HTR-8/SVneo (cell line): ENCODE results near the genes TTF2, MAN1A2 and HAO2.

- RRBS: no CpG with 5 or more reads among the region's 5 CpGs
Measured at GRCh38 chr1:116557999-116558565, 12.7 kb downstream of the CD58 start.

GRCh38 chr1:116571352-116571779 is 540 bp upstream of the CD58 start:
- RRBS: 50% methylated on average over 1 of the region's 18 CpGs

DNA sequence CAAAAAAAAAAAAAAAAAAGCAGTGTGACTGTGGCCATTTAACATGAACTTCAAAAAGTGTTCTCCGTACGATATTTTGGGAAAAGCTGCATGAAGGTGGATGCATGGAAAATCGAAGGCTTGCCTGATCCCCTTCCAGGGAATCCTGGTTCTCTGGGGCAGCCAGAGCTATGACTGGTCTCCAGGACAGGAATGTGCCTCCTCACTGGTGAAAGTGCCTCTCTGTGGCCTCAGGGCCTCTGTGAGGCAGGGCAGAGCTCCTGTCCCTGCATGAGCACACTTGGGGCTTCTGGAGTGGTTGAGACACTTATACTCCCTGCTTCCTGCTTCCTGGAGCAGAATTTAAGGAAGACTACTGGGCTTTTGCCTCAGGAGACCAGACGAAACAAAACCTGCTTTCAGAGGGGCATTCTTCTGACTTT is 29.1 kb upstream of the IGSF3 start:
- RRBS: no CpG with 5 or more reads among the region's 4 CpGs

GRCh38 chr1:116804825-116805109 is 50.5 kb downstream of the CD2 start:
- RRBS: no CpG with 5 or more reads among the region's 2 CpGs

- RRBS: 2% methylated on average over 23 of the region's 67 CpGs
Measured at GRCh38 chr1:116910318-116910965, 726 bp downstream of the PTGFRN start.

DNA sequence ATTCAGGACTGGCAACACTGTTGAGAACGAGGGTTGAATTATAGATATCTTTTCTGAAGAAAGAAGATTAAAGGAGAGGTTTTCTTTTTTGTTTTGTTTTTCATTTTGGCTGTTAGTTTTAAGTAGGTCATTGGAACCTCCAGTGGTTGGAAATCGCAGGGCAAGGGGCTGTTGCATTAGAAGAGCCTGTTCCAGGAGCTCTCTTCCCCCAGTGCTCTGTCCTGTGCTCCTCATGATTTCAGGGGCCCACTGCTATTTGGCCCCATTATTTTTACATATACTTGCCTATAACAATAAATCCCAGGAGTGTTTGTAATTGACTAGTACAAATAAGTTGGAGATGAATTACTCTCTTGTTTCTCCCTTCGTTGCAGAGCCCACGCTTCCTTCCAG is 26.6 kb upstream of the TTF2 start:
- RRBS: no CpG with 5 or more reads among the region's 4 CpGs

GRCh38 chr1:117060223-117060963 is at the start of gene TTF2:
Gene TTF2 (plus strand): TSS chr1:117060326.
- RRBS: 2% methylated on average over 11 of the region's 36 CpGs

DNA sequence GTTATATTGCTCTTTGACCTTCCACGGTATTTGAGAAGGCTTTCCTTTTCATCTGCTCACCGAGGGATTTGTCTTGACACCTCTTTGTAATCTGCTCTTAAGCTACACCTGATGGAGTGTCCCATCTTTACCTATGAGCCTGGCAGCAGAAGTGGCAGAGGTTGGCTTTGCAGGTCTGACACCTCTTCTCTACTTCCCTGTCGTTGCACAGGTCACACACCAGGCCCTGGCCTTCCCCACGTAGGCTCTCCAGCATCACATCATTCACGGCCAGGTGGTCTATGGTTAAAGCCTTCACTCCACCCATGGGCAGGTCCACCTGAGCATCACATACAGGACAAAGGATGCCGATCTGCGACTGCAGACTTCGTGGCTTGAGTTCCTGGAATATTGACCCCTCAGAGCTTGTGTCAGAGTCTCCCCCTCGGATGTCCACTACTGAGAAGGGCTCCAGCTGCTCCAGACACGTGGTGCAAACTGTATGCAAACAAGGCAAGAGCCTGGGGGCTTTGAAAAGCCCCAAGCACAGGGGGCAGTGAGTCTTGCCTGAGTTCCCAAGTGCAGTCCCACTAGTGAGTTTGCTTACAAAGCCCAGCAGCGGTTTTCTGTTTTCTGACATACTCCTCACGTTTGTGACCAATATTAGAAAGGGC is 840 bp downstream of the TRIM45 start:
- RRBS: no CpG with 5 or more reads among the region's 12 CpGs

DNA sequence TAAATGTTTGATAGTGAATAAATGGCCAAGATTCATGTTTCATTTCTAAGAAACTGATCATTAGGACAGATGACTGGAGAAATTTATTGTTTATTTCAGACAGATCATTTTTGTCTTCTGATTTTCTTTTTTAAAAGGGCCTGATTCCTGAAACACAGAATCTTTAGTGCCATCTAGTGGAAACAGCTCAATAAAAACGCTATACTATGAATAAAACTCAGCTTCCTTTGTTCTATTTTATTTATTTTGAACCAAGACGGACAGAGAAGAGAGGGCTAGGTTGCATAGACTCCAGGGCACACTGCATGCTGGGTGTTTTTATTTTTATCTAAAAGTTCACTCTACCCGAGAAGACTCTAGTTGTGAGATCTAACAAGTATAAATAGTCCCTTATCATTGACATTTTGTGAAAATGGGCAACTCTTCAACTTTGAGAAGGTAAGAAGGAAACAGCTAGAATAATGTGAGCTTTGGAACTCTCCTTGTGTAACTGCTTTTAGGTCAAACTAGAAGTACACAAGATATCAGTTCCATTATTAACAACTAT is 7.1 kb upstream of the TRIM45 start:
- RRBS: no CpG with 5 or more reads among the region's 3 CpGs

DNA sequence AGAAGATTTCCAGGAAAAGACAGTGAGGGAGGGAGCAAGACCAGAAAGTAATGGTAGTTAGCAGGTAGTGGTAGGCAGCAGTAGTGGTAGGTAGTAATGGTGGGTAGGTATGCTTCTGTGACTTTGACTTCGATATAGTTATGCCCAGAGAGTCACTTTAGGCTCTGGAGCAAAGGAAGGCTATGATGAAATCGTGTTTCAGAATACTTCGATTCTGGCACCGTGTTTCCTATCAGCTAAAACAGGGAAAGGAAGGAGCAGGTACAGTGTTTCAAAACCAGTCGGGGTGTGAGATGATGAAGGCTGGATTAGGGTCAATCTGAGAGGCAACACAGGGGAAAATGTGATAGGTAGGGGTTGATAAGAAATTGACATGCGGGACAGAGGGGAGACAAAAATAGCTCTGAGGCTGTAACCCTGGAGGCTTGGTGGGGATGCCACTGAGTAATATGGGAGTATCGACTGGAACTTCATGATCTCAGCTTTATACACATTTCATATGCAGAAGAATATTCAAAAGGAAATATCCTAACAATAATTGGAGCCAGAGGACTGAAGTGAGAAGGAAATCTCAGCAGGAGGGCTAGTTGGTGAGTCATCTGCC is 25.2 kb upstream of the TRIM45 start:
- RRBS: no CpG with 5 or more reads among the region's 7 CpGs

DNA sequence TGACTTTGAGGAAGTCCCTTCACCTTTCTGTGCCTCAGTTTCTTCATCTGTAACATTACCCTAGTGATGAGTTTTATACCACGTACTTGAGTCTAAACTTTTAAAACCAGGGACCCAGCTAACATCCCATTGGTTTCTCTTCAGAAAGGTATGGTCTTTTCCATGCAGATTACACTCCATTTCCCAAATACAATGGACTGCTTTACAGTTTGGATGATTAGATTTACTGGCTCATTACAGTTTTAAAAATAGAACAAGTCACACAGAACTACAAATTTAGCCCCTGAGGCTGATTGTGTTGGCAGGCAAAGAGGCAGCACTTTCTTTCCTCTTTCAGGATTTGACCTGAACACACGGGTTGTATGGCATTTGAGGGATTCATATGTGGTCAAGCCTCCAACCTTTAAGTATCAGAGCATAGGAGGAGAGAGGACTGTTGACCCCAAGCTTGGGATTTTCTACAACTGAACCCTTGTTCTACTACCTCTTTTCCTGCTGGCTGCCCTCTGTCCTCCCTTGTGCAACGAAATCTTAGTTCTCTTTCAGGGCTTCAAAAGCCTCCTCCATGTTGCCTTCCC is 21.8 kb upstream of the VTCN1 start:
- RRBS: no CpG with 5 or more reads among the region's 3 CpGs

DNA sequence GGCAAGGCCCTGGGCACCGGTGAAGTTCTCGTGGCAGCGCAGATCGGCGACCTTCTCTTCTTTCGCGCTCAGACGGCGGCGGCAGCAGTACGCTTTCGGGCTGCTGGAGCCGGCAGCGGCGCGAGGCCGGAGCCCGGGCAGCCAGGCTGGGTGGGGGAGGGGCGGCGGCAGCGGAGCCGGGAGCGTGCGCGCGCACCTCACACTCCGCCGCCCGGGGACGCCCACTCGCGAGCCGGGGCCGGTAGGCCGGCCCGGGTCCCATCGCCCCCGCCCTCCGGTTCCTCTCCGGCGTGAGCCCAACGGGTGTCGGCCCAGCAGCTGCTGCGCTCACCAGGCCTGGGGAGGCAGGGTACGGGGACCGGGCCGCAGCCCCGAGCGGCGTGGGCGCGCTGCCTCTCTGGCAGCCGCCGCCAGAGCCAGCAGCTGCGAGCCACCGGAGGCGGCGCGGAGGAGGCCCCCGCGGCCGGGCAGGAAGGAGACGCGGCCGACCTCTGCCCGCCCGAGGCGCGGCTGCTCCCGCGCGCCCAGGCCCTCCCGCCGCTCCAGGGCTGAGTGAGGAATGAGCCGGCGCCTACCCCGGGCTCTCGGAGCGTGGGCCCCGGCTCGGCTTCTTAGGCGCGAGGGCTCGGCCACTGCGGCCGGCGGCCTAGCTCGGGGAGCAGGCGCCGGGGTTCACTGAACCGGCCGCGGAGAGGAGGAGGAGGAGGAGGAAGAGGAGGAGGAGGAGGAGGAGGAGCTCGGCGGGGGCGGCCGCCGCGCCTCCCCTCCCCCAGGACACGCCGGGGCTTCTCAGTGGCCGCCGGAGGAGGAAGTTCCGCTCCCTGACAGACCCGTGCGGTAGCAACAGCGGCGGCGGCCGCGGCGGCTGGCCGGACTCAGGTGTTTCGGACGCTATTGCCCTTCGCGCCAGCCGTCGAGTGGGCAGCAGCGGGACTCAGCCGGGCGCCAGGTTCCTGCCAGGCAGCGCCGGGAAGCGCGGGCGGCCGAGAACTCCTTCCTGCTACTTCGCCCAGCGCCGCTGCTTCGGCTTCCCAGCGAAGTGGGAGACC is at the start of gene MAN1A2:
Gene MAN1A2, plus strand, starts transcription at position 827 of the 1,049 bp plus-strand sequence.
- RRBS: 2% methylated on average over 80 of the region's 133 CpGs

DNA sequence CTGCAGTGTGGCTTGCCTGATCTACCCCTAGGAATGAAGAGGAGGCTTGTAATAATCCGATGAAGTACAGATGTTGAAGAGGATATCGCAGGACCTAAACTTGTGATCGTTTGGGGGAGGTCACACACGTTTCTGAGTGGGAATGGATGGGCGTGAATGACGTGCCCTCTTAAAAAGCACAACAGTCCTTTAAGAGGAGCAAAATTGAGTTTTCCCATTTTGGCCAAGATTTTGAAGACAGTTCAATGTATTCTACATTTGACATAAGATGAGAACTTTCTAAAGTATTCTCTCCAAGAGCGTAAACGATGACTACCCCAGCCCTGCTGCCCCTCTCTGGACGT is 599 bp downstream of the MAN1A2 start:
- RRBS: no CpG with 5 or more reads among the region's 9 CpGs

DNA sequence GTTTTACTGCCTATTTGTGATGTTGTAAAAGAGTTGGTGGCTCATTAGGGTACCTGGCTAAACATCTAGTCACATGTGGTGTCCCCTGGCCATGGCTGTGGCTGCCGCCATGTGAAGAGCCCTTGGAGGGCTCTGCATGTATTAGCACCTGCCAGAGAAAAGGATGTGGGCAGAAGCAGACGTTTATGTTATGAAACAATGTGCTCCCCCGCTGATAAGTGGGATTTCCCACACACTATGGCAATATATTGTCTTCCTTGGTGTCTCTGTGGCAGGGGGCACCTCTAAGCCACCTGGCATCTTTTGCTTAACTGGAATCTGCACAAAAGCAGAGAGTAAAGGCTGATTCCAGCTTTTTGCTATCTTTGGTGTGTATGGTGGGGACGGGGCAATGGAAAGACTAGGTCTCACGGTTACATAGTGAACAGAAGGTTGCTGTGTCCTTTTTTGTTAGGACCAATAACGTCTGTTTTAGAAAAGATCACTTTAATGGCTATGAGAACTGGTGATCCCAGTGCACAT is 9.7 kb downstream of the TENT5C start:
- RRBS: no CpG with 5 or more reads among the region's 6 CpGs

DNA sequence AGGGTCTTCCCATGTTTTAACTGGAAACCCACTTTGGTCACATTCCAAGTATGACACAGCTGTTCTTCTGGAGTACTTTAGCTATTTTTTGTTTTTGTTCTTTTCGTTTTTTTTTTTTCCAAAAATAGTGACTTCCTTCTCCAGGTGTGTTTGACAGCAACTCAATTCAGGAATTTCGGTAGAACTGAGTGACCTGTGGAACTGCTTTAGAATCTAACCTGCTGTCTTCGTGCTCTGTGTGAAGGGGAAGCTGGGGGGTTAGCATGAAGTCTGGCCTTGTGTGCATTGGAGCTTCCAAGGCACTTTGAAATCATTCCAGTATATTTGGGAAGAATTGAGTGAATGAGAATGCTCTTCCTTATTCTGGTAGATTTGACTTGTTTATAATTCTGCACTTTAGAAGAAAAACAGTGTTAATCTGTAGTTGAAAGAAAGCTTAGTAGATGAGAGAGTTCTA is 19.2 kb downstream of the TENT5C start:
- RRBS: no CpG with 5 or more reads among the region's 3 CpGs

- RRBS: no CpG with 5 or more reads among the region's 2 CpGs
Measured at GRCh38 chr1:117800188-117800387, 129.3 kb downstream of the GDAP2 start.

DNA sequence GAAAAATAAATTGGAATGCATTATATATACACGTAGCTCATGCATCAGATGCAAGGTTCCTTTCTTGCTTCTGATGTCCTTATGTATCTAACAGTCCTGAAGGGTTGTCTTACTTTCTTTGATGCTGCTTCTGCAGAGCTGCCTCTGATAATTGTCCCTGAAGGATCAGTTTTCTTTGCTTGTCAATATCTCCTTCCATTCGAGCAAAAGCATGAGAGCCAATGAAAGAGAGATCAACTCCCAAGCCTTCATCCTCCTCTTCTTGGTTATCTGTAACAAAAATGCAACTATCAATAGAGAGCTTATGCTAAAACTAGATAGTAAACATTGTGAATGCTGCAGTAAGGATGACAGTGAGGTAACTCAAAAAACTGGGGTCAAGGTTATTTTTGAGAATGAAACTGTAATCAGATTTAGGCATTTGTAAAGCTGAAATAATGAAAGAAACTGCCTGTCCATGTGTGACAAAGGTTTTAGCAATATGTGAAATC is 32.7 kb downstream of the GDAP2 start:
- RRBS: no CpG with 5 or more reads among the region's 2 CpGs

DNA sequence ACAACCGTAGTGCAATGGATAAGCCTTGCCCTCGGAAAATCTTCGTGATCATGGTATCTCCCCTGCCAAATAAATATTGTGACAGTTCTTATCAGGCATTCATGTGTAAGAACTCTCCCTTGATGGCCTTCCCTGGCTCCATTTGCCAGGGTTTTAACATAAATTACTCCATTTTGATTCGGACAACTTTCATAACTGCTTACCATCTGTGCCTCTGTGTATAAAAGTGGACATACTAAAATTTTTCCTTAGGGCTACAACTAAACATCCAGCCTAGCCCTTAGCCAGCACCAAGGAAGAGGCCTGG is 37.2 kb upstream of the HAO2 start:
- RRBS: no CpG with 5 or more reads among the region's 4 CpGs

GRCh38 chr1:119368638-119368915 is at the start of gene HAO2:
Gene HAO2 (plus strand): TSS chr1:119368785.
- RRBS: no CpG with 5 or more reads among the region's 2 CpGs